Liver (tissue), 9 donors: ENCODE data around the genes SLTM and FOXB1.

- PRO-cap, 5 experiments = peak in 2 of 5 experiments; most common plus-strand start chr15:58279843 (in 2)
- RAMPAGE, long total RNA, 2 experiments = no peak in any of the 2 experiments
- RRBS = no CpG with 5 or more reads among the region's 2 CpGs
These were observed 141.4 kb downstream of the AQP9 start for GRCh38 chr15:58279562-58280001.

GRCh38 chr15:58282262-58282703 lies 144.1 kb downstream of the AQP9 start:
- PRO-cap, 5 experiments = peak in 4 of 5 experiments; most common plus-strand start chr15:58282581 (in 3); most common minus-strand start chr15:58282317 (in 1)
- RAMPAGE, long total RNA, 2 experiments = no peak in any of the 2 experiments
- RRBS = no CpG with 5 or more reads among the region's 2 CpGs

GRCh38 chr15:58310043-58310273 lies 121.8 kb upstream of the LIPC start:
- PRO-cap, 5 experiments = no peak in any of the 5 experiments
- RAMPAGE, long total RNA, 2 experiments = no peak in any of the 2 experiments
- RRBS = no CpG with 5 or more reads among the region's 4 CpGs

DNA sequence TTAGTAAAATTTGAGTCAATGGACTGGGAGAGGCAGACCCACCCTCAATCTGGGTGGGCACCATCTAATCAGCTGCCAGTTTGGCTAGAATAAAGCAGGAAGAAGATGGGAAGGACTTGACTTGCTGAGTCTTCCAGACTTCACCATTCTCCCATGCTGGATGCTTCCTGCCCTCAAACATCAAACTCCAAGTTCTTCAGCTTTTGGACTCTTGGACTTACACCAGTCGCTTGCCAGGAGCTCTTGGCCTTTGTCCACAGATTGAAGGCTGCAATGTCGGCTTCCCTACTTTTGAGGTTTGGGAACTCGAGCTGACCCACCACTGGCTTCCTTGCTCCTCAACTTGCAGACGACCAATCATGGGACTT lies 8.6 kb upstream of the LIPC start:
- PRO-cap, 5 experiments = peak in 4 of 5 experiments; most common plus-strand start position 286 of the sequence (in 1); most common minus-strand start position 155 of the sequence (in 4)
- RAMPAGE, long total RNA, 2 experiments = no peak in any of the 2 experiments
- RRBS = no CpG with 5 or more reads among the region's 4 CpGs

- PRO-cap, 5 experiments = no peak in any of the 5 experiments
- RAMPAGE, long total RNA, 2 experiments = no peak in any of the 2 experiments
- RRBS = no CpG with 5 or more reads among the region's 1 CpG
These were observed 985 bp downstream of the MINDY2 start for GRCh38 chr15:58772217-58772357.

- PRO-cap, 5 experiments = peak in 5 of 5 experiments; most common plus-strand start chr15:58933777 (in 4); most common minus-strand start chr15:58933599 (in 4)
- RAMPAGE, long total RNA, 2 experiments = start-site peak on the minus strand in 1 of 2 experiments, at chr15:58933568-58933687 at its widest, 186 to 1,222 reads per replicate
- RRBS = 1% methylated on average over 51 of the region's 108 CpGs
These were observed at the start of gene SLTM for GRCh38 chr15:58933261-58934480. SLTM (minus strand) TSS chr15:58933679.

- PRO-cap, 5 experiments = no peak in any of the 5 experiments
- RAMPAGE, long total RNA, 2 experiments = no peak in any of the 2 experiments
- RRBS = no CpG with 5 or more reads among the region's 2 CpGs
These were observed 15.6 kb upstream of the CCNB2 start for GRCh38 chr15:59089236-59089895.

- PRO-cap, 5 experiments = no peak in any of the 5 experiments
- RAMPAGE, long total RNA, 2 experiments = no peak in any of the 2 experiments
- RRBS = no CpG with 5 or more reads among the region's 3 CpGs
These were observed 19.4 kb downstream of the CCNB2 start for GRCh38 chr15:59124237-59124801.

GRCh38 chr15:59260117-59260601 lies 53.5 kb downstream of the LDHAL6B start:
- PRO-cap, 5 experiments = no peak in any of the 5 experiments
- RAMPAGE, long total RNA, 2 experiments = no peak in any of the 2 experiments
- RRBS = no CpG with 5 or more reads among the region's 6 CpGs

DNA sequence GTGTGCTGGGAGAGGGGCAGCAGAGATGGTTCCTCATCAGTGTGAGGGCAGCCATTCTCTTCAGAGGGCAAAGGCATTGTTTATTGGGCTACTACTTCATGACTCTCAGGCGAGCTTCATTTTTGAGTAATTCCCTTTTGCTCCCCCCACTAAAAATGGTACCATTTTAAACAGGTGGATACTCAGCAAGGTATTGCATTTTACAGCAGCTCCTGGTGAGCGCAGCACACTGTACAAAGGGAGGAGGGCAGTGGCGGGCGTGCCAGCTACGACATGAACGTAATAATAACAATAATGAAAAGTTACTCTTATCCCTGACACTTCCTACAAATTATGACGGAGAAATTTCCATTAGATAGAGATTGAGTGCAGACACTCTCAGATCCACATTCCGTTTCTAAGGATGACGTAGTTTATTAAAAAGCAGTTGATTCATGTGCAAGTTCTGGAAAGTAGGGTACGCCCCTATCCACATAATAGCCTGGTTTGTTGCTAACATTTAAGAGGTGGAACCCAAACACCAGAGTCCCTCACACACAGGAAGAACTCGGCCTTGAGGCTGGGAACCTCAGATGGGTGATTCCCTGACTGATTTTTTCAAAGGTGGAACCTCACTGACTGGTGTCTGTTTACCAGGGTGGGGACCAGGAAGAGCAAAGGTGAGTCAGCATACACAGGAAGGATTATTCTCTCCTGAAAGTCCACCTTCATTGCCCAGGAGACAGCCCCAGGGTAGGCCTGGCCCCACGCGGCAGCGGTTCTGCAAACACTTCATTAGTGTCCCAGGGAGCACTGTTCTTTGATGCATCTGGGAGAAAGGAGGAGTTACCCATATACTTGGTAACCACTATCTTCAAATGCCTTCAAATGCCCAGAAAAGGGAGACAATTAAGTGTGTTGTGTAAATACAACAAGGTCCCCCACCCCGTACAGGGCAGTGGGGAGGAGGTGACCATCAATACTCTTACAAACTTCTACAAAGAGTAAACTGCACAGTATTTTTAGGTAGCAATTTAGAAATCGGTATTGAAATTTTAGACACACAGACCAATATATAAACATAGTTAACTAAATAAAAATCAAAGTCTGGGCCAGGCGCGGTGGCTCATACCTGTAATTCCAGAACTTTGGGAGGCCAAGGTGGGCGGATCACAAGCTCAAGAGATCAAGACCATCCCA lies 69.9 kb downstream of the LDHAL6B start:
- PRO-cap, 5 experiments = no peak in any of the 5 experiments
- RAMPAGE, long total RNA, 2 experiments = no peak in any of the 2 experiments
- RRBS = no CpG with 5 or more reads among the region's 19 CpGs

DNA sequence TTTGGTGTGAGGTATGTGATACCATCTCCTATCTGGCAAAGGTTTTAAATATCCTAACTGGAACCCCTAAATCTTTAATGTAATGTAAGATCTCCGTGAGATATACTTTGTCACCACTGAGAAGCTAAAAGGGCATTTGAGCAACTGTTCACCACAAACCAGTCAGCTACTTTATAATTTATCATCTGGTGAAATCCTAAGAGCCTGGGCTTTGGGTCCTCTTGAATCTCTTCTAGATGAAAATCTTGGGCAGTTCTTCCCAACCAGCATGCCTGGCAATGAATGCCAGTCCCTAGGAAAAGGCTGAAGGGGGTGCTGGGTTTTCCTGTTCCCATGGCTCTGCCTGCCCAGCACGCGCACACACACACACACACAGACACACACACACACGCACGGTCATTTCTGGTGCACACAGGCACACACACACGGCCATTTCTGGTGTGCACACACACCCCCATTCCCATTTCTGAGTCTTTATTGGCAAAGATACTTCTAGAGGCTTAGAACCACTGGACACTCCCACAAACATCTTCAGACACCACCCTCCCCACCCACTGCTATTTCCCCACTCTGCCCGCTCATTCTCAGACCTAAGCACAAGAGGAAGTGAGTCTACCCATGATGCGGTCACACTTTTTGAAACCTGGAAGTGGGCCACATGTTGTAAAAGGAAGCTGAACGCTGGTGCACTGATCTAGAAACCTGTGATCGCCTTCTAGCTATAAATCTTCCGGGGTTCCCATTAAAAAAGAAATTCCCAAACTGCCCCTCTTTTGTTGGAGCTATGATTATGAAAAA lies 72.5 kb downstream of the MYO1E start:
- PRO-cap, 5 experiments = peak in 1 of 5 experiments; most common minus-strand start position 468 of the sequence (in 1)
- RAMPAGE, long total RNA, 2 experiments = no peak in any of the 2 experiments
- RRBS = no CpG with 5 or more reads among the region's 11 CpGs

- PRO-cap, 5 experiments = no peak in any of the 5 experiments
- RAMPAGE, long total RNA, 2 experiments = no peak in any of the 2 experiments
- RRBS = no CpG with 5 or more reads among the region's 2 CpGs
These were observed 74.2 kb upstream of the GCNT3 start for GRCh38 chr15:59537416-59537715.

DNA sequence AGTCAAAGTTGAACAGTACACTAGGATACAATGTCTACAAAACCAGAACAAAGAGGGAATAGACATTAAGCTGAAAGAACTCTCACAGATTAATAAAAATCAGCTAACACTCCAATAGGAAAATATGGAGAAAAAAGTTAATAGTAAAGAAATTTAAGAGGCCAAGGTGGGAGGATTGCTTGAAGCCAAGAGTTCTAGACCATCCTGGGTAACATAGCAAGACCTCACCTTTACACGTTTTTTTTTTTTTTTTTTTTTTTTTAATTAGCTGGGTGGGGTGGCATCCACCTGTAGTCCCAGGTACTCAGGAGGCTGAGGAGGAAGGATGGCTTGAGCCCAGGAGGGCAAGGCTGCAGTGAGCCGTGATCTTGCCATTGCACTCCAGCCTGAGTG lies 18.4 kb upstream of the GCNT3 start:
- PRO-cap, 5 experiments = no peak in any of the 5 experiments
- RAMPAGE, long total RNA, 2 experiments = no peak in any of the 2 experiments
- RRBS = no CpG with 5 or more reads among the region's 2 CpGs

- PRO-cap, 5 experiments = no peak in any of the 5 experiments
- RAMPAGE, long total RNA, 2 experiments = no peak in any of the 2 experiments
- RRBS = no CpG with 5 or more reads among the region's 7 CpGs
These were observed 14.2 kb downstream of the GCNT3 start for GRCh38 chr15:59625724-59626335.

DNA sequence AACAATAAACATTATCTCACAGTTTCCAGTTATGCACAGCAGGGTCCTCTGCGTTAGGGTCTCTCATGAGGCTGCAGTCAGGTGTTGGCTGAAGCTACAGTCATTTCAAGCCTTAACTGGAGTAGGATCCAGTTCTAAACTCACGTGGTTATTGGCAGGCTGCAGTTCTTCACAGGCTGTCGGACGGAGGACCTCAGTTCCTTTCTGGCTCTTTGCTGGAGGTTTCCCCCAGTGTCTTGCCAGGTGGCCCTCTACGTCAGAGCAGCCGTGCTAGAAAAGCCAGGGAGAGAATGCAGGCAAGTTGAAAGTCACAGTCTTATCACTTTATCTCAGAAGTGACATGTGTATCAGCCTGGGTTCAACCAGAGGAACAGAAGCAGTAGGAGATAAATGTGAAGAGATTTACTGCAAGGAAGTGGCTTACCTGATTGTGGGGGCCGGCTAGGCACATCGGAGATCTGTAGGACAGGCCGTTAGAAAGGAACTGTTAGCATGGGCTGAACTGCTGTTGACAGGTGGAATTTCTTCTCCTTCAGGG lies 125.2 kb upstream of the BNIP2 start:
- PRO-cap, 5 experiments = no peak in any of the 5 experiments
- RAMPAGE, long total RNA, 2 experiments = no peak in any of the 2 experiments
- RRBS = no CpG with 5 or more reads among the region's 9 CpGs

DNA sequence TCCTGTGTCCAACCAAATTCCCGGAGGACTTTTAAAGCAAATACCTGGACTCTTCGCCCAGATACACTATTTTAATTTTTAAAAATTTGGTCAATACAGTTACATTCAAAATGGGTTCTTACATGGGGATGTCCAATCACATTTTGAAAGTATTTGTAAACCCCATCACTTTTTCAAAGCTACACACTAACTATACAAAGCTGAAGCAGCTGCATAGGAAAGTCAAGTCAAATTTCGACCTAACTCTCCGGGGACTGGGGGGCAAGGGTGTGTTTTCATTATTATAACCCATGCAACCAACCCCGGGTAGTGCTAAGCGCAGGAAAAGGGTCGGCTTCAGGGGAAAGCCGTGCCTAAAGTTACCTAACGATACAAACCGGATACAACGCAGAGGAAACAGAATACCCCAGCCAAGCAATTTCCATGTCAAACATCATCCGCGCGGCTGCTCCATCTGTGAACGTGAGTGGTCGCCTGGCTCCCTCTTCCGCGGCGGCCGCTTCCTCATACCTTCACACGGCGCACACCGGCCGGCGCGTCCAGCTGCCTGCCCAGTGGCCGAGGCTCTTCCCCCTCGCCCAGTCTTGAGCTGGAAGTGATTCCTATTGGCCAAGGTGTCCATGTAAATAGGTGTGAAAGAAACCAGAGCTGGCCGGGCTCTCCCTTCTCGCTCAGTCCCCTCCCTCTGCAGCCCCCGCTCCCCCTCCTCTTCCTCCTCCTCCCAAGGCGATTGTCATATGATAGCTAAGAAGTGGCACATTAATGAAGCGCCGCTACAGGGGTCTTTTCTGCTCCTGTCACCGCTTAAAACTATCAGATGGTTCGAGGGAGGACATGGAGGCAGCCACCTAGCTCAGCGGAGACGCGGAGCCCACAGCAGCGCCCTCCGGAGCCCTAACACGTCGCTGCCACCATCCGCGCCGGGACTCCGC lies at the start of gene FOXB1:
Gene FOXB1, plus strand, starts transcription at position 813 of the 932 bp plus-strand sequence.
- PRO-cap, 5 experiments = no peak in any of the 5 experiments
- RAMPAGE, long total RNA, 2 experiments = no peak in any of the 2 experiments
- RRBS = 8% methylated on average over 8 of the region's 47 CpGs

- PRO-cap, 5 experiments = no peak in any of the 5 experiments
- RAMPAGE, long total RNA, 2 experiments = no peak in any of the 2 experiments
- RRBS = no CpG with 5 or more reads among the region's 9 CpGs
These were observed 49.1 kb downstream of the ANXA2 start for GRCh38 chr15:60348725-60349133.

DNA sequence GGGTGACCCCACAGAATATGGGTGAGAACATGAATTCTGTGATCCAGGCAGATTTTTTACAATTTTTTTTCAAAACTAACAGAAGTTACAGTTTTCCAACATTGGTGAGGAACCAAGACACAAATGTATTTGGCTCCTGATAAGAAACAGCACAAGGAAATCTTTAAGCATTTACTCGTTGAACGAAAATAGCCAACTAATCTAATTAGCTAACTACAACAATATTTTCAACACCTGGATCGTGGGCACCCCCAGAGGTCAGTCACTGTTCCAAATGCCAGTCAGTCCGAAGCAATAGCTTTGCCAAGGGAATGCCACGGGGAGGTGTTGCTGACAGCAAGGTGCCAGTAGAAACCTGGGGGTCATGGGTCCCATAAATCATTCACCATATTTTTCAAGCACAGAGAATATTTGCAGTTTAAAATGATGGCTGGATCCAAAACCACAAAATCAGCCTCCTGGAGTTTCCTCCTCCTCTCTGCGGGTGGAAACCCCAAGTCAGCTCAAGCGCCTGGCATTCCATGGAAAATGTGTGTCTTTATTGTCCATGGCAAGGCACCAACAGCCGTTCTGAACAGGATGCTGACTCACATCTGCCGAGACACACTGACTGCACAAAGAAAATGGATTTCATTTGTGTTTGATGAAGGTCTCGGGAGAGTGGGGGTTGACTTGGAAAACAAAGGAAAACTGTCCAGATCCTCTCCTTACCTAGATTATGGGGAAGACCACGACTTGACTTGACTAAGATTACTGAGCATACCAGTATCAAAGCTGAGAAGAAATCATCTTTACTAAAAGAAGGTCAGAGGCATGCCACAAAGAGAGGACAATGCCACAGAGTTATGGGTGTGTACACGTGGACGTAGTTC lies 26.6 kb downstream of the ANXA2 start:
- PRO-cap, 5 experiments = no peak in any of the 5 experiments
- RAMPAGE, long total RNA, 2 experiments = no peak in any of the 2 experiments
- RRBS = no CpG with 5 or more reads among the region's 13 CpGs

- PRO-cap, 5 experiments = no peak in any of the 5 experiments
- RAMPAGE, long total RNA, 2 experiments = no peak in any of the 2 experiments
- RRBS = no CpG with 5 or more reads among the region's 6 CpGs
These were observed 39.1 kb upstream of the ICE2 start for GRCh38 chr15:60517983-60518460.

GRCh38 chr15:60546514-60547201 lies 67.7 kb upstream of the ICE2 start:
- PRO-cap, 5 experiments = no peak in any of the 5 experiments
- RAMPAGE, long total RNA, 2 experiments = no peak in any of the 2 experiments
- RRBS = no CpG with 5 or more reads among the region's 10 CpGs